Epidermal melanocyte (primary cell): ENCODE measurements around a stretch of chr16.

DNA sequence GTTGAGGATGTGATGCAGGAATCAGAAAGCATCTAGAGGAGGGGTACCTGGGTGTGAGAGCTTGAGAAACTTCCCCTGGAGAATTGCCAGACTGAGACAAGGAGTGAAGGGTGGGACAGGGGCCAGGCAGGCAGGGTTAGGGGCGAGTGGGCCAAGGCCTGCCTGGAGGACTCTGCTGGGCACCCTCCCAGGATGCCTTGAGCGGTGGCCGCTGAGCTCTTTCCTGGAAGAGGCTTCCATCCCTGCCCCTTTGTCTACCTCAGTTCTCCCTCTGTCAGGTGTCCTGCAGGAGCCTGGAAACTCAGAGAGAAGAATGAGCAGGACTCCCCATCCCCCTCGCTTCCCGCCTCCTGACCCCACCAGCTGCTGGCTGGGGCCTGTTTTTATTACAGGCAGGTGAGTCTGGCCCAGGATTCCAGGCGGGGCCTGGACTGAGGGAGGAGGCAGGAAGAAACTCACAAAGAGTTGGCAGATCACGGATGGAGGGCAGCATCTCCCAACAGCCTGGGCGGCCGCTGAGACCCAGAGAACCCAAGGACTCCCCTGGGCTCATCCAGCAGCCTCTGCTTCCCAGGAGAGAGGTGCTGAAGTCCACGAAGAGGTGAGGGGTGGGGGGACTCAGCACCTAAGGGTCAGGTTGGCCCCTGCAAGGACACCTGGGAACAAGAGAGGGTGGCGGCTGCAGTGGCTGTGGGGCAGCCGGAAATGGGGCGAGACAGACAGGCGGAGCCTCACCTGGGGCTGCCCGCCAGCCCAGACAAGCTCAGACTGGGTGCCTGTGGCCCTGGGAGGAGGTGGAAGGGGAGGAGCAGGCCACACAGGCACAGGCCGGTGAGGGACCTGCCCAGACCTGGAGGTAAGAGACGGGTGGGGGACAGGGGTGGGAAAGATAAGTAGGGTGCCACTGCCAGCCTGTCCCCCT is 8.9 kb upstream of the ADGRG1 start:
- RRBS = no CpG with 5 or more reads among the region's 17 CpGs

- RRBS = 0% methylated on average over 1 of the region's 9 CpGs
These were observed 9.0 kb downstream of the ADGRG1 start for GRCh38 chr16:57637360-57637853.

GRCh38 chr16:57787676-57788403 is 14.5 kb downstream of the KIFC3 start:
- RRBS = 97% methylated on average over 4 of the region's 15 CpGs

- RRBS = no CpG with 5 or more reads among the region's 11 CpGs
These were observed 2.0 kb downstream of the KIFC3 start for GRCh38 chr16:57800149-57800926.

GRCh38 chr16:57935908-57936269 is 35.0 kb downstream of the CNGB1 start:
- RRBS = no CpG with 5 or more reads among the region's 4 CpGs

DNA sequence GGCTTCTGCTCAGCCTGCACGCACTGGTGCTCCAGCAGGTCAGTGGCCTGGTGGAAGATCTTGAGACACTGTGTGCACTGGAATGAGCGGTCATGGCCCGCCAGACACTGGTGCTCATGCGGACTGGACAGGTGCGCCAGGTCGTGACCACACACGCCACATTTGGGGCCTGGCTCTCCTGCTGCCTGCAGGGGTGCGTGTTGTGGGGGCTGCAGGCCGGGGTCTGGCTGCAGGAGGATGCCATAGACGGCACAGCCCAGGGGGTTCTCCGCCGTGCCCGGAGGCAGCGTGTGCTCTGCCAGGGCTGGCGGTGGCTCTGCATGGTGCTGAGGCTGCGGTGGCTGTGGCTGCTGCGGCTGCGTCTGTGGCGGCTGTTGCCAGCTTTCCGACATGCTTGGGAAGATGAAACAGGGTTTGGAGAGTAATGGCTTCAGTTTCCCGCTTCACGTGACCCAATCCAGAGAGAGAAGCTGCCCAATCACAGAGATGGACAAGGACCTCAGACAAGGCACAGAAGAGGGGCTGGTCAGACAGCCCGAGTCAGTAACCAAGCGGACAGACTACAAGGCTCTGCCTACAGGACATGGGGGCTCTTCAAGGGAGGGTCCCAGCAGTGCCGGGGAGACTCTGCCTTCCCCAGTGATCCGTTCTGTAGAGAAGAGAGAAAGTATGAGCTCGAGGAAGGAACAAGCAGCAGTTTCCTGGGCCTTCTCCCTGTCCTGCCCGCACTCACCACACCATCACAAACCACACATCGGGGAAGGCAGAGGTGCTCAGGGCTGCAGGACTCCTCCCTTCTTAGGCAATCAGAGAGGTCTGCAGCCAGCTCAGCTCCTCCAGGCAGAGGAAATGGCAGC is 2.4 kb downstream of the ZNF319 start:
- RRBS = 96% methylated on average over 5 of the region's 29 CpGs

DNA sequence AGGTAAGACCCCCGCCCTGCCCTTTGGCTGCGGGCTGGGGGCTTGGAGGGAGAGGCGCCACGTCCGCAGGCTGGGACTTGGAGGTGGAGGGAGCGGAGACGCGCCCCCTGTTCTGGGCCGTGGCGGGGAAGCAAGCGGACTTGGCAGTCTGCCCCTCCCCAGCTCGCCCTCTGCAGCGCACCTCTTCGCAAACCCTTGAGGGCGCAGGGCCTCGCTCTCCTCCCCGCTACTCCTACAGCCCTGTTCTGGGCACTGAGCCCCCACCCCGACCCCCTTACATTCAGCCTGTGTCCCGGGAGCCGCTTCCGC is 911 bp downstream of the MMP15 start:
- RRBS = 6% methylated on average over 3 of the region's 21 CpGs

DNA sequence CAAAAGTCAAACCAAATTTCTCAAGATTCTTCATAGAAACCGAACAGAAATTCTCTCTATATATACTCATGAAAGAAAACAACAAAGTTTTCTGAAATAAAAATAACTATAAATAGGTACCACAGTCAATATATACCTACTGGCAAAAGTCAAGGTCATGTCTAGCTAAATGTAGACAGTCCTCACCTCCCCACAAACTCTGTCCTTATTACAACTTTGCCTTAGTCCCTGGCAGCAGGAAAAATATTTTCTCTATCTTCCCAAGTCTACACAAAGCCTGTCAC is 2.8 kb downstream of the CFAP20 start:
- RRBS = no CpG with 5 or more reads among the region's 1 CpG

DNA sequence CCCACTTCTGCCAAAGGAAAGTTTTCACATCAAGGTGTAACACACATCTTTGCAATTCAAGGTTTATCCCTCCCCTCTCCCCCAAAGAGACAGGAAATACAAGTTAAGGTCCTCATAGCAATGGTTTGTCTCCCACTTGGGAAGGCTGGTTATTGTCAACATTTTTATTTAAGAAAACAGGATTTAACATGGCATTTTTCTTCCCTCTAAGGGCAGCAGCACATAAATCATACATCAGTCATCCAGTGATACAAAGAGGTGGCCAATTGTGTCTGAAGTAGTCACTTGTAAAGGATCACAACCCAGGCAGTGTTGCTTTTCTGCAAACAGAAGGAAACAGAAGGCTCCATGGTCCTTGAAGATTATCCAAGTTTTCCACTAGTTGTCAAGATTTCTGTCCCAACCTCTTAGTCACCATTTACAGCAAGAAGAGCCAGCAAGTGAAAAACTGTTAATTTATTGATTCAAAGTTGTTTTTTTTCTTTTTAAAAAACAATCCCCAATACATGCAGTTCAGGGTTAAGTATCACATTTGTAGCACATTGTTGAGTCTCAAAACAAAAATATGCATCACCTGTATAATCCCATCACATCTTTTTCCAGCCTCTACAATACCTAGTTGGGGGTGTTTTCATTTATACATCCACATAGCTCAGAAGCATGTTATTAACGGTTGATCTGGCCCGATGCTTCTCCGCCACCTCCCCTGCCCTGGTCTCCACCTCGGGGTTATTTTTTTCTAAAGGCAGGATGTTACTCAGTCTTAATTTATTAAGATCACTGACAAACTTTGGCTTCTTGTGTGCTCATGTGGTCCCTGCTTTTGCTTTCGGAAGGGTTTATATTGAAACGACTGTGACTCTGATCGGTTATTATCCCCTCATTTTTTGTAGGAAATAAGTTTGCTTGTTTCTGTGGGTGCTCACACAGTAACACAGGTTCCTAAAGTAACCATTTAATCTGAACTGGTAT is 30.5 kb upstream of the CFAP20 start:
- RRBS = no CpG with 5 or more reads among the region's 7 CpGs

DNA sequence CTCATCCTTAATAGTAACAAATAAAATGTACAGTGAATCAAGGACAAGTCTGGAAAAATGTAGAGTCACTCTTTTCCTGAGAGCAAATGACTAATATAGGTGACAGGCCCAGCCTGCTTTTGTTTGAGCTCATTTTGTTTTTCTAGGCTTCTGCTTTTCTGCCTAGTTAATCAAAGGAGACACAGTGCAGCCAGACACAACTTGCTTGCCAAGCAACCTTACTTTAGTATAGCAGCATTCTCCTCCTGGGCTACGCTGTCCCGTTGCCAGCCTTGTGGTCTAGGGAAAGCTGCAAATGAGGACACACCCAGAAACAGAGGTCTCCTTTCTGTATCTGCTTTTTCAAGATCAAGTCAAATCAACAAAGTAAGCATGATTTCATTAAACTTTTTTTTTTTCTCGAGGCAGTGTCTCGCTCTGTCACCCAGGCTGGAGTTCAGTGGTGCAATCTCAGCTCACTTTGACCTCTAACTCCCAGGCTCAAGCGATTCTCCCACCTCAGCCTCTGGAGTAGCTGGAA is 17.1 kb downstream of the GINS3 start:
- RRBS = no CpG with 5 or more reads among the region's 5 CpGs

DNA sequence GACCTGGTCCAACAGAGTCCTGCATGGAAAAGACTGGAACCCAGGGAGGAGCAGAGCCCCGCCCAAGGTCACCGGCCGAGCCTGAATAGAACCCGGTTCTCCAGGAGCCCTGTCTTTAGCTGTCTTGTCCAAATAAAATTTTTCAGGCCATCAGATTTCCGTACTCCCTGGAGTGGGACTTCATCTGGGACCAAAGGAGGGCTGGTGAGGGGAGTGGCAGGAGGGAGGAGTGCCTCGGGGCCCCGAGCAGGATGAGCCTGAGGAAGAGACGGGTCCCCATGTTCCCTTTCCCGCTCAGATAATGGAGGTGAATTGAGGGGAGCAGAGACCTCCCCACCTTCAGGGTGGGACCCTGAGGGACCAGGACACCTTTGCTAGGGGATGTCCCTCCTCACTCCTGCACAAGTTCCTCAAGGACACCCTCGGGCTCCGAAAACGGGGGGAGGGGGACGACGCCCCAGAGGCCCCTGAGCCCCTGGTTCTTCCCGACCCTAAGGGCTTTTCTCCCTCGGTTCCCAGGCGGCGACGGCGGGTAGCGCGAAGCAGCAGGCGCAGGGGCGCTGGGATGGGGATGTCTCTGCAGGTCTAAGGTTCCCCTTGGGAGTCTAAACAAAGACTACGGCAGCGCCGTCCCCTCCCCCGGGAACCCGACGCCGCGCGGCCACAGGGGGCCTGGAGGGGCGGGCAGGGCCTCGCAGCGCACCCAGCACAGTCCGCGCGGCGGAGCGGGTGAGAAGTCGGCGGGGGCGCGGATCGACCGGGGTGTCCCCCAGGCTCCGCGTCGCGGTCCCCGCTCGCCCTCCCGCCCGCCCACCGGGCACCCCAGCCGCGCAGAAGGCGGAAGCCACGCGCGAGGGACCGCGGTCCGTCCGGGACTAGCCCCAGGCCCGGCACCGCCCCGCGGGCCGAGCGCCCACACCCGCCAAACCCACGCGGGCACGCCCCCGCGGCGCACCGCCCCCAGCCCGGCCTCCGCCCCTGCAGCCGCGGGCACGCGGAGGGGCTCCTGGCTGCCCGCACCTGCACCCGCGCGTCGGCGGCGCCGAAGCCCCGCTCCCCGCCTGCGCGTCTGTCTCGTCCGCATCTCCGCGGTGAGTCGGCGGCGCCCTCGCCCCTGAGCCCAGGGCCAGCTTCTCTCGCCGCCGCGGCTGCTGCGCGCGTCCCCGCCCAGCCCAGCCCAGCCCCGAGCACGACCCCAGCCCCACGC is 36.8 kb upstream of the NDRG4 start:
- RRBS = 4% methylated on average over 37 of the region's 117 CpGs

- RRBS = no CpG with 5 or more reads among the region's 5 CpGs
These were observed 4.3 kb downstream of the SETD6 start for GRCh38 chr16:58519214-58520392.

DNA sequence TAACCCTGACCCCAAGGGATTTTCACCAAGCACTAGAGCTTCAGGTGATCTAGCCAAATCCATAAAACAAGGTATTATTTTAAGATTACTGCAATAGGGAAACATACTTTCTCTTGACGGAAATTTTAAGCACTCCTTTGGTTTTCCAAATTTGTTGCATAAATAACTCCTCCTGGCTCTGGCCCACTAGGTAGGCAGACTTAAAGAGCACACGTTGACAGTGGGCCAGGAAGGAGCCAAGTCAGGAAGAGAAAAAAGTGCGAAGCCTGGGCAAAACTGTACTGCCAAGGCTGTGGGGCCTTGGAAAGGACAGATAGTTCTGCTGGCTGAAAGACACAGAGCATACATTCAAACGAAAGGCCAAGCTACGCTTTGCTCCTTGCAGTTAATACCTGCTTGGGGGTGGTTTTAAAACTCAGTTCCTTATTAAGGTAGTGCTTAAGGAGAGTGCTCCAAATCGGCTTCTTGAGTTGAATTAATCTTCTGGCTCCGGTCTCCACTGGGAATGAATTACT is 1.4 kb downstream of the GOT2 start:
- RRBS = no CpG with 5 or more reads among the region's 7 CpGs

DNA sequence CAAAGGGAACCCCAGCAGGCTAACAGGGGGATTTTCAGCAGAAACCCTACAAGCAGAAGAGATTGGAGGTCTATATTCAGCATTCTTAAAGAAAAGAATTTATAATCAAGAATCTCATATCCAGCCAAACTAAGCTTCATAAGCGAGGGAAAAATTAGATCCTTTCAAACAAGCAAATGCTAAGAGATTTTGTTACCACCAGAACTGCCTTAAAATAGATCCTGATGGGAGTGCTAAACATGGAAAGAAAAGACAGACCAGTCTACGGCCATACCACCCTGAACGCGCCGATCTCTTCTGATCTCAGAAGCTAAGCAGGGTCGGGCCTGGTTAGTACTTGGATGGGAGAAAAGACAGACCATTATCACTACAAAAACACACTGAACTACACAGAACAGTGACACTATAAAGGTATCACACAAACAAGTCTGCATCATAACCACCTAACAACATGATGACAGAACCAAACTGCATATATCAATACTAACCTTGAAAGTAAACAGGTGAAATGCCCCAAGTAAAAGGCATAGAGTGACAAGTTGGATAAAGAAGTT is 997.1 kb upstream of the GOT2 start:
- RRBS = no CpG with 5 or more reads among the region's 6 CpGs

DNA sequence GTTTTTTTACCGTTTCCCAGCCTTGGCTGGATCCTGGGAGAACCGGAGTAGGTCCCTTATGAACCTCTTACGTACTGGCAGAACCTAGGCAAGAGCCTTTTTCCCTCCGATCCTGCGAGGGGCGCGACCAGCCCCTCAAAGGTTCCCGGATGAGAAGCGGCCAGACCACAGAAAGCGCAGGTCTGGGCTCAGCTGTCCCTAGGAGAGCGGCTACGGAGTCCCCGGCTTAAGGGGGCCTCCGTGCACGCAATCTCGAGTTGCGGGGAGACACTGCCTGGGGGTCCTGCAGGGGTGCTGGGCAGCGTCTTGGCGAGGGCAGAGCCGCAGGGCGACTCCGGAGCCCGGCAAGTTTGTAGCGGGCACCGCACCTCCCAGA is 1.1 kb downstream of the CDH8 start:
- RRBS = 2% methylated on average over 11 of the region's 25 CpGs

- RRBS = no CpG with 5 or more reads among the region's 9 CpGs
These were observed 127.9 kb upstream of the CDH11 start for GRCh38 chr16:65249593-65250272.

DNA sequence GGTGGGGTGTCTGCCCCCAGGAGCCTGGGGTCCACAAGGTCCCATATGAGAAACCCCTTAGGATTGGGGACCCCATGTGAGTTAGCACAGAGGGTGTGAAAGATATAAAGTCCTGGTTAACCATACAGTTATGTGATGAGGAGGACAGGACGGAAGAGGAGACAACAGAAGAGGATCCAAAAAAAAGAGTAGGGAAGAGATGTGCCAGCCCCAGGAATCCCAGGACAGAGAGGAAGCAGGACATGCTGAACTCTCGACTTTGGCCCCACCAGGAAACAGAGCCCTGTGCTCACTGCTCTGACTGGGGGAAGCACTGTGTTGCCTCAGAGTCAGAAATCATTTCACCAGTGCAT is 421.1 kb upstream of the CDH5 start:
- RRBS = no CpG with 5 or more reads among the region's 2 CpGs

GRCh38 chr16:66133595-66134281 is 232.8 kb upstream of the CDH5 start:
- RRBS = no CpG with 5 or more reads among the region's 6 CpGs

- RRBS = 81% methylated on average over 1 of the region's 13 CpGs
These were observed 199.9 kb upstream of the CDH5 start for GRCh38 chr16:66166444-66167071.

DNA sequence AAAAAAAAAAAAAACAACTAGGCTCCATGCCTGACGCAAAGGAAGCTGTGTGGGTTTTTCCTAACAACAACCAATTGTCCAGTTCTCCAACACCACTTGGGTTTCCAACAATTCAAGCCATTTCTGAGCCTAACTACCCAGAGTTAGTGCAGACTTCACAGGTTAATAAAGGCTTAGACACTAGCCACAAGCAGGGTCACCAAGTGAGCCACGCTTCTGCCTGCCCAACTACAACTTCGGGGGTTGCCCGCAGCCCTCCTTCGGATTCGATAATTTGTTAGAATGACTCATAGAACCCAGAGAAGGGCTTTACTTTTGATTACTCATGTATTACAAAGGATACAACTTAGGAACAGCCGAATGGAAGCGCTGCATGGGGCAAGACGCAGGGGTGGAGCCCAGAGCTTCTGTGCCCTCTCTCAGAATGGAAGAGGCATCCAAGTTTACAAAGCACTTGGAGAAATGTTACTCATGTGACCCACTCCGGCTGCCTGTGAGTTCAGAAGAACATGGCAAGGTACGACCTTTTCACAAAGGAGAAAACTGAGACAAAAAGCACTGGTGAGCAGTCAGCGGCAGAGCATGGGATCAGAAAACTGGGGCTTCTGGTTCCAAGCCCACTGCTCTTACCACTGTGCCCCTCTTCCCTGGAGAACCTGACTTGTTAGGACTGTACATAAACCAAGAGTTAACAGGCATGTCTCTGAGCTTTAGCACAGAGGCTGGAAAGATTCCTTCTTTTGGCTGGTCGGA is 7.5 kb upstream of the CDH5 start:
- RRBS = no CpG with 5 or more reads among the region's 13 CpGs